ENCODE data around the genes BET1 and TAC1.

DNA sequence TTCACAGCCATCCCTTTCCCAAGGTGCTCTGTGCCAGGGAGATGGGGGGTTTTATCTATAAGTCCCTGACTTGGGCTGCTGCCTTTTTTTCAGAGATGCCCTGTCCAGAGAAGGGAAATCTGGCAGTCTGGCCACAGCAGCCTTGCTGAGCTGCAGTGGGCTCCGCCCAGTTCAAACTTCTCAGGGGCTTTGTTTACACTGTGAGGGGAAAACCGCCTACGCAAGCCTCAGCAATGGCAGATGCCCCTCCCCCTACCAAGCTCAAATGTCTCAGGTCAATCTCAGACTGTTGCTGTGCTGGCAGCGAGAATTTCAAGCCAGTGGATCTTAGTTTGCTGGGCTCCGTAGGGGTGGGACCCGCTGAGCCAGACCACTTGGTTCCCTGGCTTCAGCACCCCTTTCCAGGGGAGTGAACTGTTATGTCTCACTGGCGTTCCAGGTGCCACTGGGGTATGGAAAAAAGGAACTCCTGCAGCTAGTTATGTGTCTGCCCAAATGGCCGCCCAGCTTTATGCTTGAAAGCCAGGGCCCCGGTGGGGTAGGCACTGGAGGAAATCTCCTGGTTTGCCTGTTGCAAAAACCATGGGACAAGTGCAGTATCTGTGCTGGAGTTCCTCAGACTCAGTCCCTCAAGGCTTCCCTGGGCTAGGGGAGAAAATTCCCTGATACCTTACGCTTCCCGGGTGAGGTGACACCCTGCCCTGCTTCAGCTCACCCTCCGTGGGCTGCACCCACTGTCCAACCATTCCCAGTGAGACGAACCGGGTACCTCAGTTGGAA, 90.1 kb upstream of the CDK6 start:
- PRO-cap = no peak

GRCh38 chr7:93927575-93928043, 6.1 kb downstream of the GNG11 start:
- PRO-cap = no peak

- PRO-cap = bidirectional peak, plus-strand start at chr7:94004495, minus-strand start at chr7:94004323
Observed at GRCh38 chr7:94004039-94004601, at the start of gene BET1. BET1 (minus strand) TSS chr7:94004355.

DNA sequence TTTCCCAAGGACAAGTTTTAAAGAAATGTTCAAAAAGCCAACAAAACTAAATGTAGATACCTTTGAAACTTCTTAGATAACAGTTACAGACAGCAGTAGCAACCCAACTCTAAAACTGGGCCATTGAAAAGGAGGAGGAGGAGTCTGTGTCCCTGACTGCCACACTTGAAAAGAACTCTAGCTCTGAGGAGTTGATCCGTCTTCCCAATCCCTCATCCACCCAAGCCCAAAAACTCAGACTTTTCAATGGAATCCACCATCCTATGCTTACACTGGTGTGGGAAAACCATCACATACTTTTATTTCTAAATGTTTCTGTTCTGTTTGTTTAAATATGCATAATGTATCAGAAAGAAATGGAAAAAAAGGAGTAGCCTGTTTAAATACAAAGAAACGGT, 92.8 kb upstream of the COL1A2 start:
- PRO-cap = no peak

GRCh38 chr7:94389774-94390488, 4.8 kb upstream of the COL1A2 start:
- PRO-cap = no peak

DNA sequence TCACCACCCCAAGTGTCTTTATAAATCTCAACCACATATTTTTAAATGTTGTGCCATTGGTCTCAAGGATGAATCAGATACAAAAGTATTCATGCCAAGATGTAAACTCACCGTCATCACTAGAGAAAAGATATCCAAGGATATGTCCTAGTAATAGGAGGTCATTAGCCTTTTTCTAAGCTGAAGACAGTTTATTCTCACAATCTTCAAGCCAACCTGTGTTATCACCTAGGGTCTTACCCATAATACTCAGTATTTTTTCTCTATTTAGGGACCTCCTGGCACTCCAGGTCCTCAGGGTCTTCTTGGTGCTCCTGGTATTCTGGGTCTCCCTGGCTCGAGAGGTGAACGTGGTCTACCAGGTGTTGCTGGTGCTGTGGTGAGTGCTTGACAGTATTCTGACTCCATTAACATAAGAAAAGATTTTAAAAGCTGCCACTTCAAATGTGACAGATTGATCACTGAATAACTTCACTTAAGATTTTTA, 29.4 kb downstream of the COL1A2 start:
- PRO-cap = no peak

DNA sequence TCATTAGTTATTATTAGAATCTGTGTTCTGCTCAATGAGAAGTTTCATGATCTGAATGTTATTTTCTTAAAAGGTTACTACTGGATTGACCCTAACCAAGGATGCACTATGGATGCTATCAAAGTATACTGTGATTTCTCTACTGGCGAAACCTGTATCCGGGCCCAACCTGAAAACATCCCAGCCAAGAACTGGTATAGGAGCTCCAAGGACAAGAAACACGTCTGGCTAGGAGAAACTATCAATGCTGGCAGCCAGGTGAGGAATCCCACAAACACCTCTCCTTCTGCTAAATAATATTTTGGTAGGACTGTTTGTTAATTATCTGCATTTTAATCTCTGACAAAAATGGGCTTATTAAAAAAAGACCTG, 33.5 kb downstream of the COL1A2 start:
- PRO-cap = no peak

DNA sequence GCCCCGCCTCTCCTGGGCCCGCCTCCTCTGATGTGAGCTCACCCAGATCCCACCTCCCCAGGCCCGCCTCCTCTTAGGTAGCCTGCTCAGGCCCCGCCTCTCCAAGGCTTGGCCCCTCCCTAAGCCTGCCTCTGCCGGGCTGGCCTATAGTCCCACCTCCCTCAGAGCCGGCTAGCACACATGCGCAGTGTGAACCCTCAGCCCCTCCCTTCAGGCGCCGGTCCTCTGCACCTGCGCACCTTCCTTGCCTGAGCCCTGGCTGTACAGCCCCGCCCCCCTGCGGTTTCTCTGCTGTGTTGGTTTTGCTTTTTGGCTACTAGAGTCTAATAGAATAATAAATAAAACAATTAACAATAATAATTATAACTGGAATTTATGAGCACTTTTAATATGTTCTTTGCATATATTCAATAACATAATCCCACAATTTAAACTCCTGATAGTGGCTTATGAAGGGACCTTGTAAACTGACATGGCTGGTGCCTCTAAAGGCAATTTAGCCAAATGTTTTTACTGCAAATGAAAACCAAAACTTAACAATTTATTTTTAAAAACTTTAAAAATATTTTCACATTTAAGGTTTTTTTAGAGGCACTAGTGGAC, 2.5 kb upstream of the SGCE start:
- PRO-cap = no peak

- PRO-cap = no peak
Observed at GRCh38 chr7:94927646-94928212, 20.3 kb downstream of the PPP1R9A start.

- PRO-cap = no peak
Observed at GRCh38 chr7:95027226-95027618, 119.8 kb downstream of the PPP1R9A start.

DNA sequence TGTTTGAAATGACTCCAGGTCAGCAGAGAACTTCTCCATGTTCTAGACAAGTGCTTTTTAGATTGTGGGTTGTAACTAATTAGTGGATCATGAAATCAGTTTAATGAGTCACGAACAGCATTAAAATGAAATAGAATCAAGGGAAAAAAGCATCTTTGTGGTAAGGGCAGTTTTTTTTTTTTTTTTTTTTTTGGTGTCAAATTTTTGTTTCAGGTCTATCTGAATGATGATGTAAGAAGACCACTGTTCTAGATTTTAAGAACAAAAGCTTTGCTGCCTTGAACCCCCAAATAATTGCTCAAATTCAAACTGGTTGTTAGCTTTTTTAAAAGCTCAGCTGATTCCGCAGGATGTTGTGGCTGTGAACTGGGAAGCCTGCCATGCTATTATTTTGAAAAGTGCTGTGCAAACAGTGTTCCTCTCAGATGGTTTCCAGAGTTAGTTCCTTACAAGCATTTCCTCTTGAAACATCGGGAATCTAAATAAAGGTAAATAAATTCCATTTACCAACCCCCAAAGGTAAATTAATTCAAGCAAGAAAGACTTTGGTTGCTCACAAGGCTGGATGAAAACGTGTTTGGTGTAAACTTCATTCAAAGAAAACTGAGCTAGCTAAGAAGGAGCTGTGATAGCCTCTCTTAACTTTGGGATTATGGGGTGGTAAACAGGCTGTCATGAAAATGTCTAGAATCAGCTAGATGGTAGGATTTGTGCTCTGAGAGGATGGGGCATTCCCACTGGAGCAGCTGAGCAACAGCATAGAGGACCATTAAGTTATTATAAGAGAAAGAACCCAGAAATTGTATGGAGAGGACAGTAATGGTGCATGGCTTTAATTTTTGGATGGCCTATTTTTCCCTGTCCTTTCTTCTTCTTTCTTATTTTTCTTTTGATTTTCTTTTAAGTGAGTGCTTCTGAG, 13.3 kb upstream of the PDK4 start:
- PRO-cap = no peak

GRCh38 chr7:96045164-96045726, 272.9 kb downstream of the DYNC1I1 start:
- PRO-cap = no peak

DNA sequence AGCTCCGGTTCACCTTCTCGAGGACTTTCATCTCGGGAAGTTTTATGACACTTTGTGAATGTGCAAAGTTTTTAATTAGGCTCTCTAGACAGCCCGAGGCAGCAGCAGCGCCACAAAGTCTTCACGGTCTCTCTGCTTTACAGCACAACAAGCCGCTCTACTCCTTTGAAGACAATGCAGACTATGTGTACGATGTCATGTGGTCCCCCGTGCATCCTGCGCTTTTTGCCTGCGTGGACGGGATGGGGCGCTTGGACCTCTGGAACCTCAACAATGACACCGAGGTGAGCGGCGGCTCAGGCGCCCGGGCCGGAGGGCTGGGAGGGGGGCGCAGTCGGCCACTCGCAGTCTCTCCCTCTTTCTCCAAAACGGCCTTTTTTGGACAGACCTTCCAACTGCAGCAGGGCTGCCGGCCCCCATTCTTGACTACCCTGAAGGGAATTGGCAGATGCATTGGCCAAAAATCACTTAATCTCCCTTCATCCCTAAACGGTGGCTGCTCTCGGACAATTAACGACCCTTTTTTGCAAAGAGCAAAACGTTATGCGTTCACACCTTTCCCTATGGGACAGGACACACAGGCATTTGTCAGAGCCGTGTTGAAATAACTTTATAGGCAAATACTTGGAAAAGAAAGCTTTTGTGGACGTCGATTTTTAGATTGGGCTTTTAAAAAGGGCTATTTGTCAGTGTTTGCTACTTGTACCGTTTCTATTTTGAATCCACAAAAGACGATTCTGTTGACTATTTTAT, 245.8 kb downstream of the SLC25A13 start:
- PRO-cap = no peak

GRCh38 chr7:96221550-96222091, 100.3 kb downstream of the SLC25A13 start:
- PRO-cap = no peak

- PRO-cap = no peak
Observed at GRCh38 chr7:96238529-96239026, 83.3 kb downstream of the SLC25A13 start.

GRCh38 chr7:96302634-96303574, 19.0 kb downstream of the SLC25A13 start:
- PRO-cap = no peak

DNA sequence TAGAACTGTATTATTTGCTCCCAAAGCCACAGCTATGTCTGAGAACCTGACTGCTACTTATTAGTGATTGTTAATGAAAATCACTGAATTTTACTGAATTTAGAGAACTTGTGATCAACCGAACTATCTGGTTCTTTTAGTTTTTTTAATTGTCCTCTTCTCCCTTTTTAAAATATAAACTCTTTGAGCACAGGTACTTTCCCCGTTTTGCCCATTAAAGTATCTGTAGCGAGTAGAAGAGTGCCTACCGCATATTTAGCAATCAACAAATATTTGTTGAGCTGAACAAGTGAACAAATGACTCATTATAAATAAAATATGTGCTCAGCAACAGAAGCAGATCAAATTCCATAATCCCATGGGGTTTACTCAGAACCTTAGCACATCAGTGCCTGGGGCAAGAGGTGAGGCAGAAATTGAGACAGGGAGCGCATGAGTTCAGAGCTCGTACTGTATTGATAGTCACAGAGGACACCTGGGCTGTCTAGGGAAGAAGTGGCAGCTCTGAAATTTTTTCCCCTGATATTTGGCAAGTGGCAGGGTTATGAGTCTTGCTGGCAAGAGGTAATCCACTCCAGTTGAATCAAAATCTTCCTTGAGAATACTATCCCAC, 161.0 kb downstream of the SEM1 start:
- PRO-cap = no peak

- PRO-cap = no peak
Observed at GRCh38 chr7:97003808-97004408, 1.4 kb upstream of the DLX6 start.

DNA sequence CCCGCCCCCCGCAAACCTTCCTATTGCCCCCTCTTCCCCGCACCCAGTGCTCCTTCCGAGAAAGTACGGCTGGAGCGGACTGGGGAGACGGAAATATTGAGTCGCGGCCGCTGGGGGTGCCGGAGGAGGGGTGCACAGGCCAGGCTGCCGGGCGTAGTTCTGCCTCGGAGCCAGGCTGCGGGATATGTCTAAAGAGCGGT, 6.0 kb downstream of the DLX5 start:
- PRO-cap = no peak

- PRO-cap = no peak
Observed at GRCh38 chr7:97731766-97732294, at the start of gene TAC1. TAC1 (plus strand) TSS chr7:97732086.

Data from sternocleidomastoid (tissue), 1 donor.